ENCODE measurements around a stretch of chr6.

- PRO-cap = no peak
Observed at GRCh38 chr6:10415806-10416762, 1.2 kb upstream of the TFAP2A start.

GRCh38 chr6:10419914-10420447 lies 5.1 kb upstream of the TFAP2A start:
- PRO-cap = no peak

DNA sequence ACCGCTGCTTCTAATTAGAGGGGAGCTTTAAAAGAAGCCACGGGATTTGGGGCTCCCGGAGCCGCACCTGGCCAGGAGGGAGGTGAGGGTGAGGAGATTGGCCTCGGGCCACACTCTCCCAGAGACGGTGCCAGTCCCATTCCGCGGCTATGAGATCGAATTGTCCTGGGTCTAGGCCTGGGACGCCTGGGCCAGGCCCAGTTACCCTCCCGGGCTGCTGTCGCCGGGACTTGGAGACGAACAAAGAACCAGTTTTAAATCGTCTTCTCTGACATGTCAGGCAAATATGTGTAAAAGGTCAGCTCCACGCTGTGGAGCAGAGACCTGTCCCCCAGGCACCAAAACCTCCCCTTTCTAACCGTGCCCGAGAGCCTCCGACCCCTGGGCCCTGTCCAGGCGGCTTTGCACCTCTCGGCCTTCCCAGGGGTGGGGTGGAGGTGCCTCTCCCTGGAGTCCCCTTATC lies 5.6 kb upstream of the TFAP2A start:
- PRO-cap = no peak

DNA sequence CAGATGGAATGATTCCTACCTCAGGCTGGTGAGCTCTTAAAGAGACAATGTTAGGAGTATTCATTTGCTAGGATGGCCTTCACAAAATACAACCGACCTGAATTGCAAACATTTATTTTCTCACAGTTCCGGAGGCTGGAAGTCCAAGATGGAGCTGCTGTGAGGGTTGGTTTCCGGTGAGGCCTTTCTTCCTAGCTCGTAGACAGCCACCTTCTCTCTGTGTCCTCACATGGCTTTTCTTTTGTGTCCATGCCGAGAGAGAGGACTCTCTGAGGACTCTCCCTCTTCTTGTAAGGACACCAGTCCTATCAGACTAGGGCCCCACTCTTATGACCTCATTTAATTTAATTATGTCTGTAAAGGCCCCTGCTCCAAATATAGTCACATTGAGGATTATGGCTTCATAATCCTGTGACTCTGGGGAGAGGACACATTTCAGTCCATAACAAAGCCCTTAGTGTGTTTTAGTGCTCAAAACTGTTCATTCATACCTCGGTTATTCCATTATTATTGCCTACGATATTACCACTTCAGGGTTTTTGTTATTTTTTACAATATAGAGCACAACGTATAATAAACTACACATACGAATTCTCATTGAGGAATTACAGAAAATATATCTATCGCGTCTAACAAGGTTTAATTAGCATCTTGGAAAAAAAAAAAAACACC lies 19.8 kb upstream of the TFAP2A start:
- PRO-cap = no peak

GRCh38 chr6:10518921-10519327 lies 2.2 kb upstream of the GCNT2 start:
- PRO-cap = no peak

- PRO-cap = no peak
Observed at GRCh38 chr6:10586097-10586907, 65.2 kb downstream of the GCNT2 start.

GRCh38 chr6:10719728-10720845 lies 2.8 kb upstream of the TMEM14C start:
- PRO-cap = bidirectional peak, plus-strand start at chr6:10720642, minus-strand start at chr6:10720608

GRCh38 chr6:10901735-10902317 lies 15.0 kb downstream of the SYCP2L start:
- PRO-cap = bidirectional peak, plus-strand start at chr6:10902104, minus-strand start at chr6:10901922

DNA sequence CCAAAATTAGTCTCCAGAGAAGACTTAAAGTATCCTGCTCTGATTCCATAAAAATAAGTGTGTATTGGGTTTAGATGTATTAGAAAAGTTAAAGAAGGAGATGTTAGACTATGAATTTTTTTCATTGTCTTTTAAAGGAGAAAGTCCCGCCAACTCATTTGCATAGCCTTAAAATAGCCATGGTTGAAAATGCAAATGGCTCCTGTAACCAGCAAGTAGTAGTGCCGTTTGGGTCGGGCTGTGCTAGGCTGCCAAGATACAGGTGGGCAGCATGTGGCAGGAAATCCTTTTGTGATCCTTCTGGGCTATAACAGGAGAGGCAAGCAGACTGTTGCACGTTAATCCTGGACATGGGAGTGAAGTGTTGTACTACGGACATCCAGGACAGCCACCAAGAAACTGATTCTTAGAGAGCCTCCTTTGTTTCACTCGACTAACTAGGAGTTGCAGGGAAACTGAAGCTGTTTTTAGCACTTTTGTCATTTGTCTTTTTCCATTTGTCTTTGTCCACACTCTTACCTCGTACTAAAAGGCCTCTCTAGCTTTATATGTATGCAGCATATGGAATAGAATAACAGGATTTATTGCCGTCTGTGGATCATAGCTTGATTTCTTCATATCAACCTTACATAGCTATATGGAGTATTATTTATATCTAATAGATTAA lies 17.8 kb downstream of the ELOVL2 start:
- PRO-cap = no peak

DNA sequence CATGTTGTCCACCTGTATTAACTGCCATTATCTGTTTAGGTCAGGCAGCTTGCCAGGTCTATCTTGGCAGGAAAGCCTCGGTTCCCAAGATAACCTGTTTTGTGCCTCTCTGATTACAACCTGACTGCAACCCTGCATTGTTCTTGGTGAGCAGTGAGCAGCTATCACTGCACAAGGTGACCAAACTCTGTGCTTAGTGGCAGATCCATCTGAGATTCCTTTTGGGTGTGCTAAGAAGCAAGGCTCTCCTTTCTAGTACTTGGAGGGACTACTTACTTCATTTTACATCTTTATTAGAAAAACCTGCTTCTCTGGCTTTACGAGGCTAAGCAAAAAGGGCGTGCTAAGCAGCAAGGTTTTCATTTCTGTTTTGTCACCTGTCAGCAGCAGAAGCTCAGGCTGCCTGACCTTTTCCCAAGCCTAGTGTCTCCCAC lies 23.4 kb upstream of the ELOVL2 start:
- PRO-cap = no peak

GRCh38 chr6:11184863-11185803 lies 47.3 kb downstream of the NEDD9 start:
- PRO-cap = no peak

GRCh38 chr6:11197344-11197767 lies 35.1 kb downstream of the NEDD9 start:
- PRO-cap = no peak

- PRO-cap = no peak
Observed at GRCh38 chr6:11228437-11228835, 4.0 kb downstream of the NEDD9 start.

- PRO-cap = no peak
Observed at GRCh38 chr6:11251381-11252372, 19.2 kb upstream of the NEDD9 start.

DNA sequence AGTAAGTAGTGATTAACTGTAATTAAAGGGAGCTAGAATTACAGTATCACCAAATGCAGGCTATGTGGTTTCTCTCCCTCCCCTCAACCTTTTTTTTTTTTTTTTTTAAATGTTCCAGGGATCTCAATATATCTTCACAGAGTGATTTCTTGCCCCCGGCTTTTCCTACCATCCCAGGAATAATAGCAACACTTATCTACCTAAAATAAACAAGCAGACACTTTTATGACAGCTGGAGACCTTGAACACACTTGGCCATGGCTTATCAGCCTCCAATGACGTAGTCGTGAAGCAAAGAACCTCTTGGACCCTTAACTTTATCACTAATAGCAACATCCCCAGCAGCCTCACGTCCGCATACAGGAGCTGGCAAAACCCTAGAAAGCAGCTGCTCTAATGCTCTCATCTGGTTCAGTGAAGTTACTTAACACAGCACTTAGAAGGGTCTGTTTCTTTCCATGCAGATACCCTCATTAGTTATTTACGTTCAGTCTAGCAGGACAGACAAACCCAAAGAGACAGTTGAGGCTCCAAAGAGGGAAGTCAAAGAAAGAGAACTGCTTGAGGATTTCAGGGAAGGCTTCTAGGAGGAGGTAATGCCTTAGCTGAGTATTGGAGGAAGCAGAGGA lies 37.9 kb upstream of the NEDD9 start:
- PRO-cap = no peak

DNA sequence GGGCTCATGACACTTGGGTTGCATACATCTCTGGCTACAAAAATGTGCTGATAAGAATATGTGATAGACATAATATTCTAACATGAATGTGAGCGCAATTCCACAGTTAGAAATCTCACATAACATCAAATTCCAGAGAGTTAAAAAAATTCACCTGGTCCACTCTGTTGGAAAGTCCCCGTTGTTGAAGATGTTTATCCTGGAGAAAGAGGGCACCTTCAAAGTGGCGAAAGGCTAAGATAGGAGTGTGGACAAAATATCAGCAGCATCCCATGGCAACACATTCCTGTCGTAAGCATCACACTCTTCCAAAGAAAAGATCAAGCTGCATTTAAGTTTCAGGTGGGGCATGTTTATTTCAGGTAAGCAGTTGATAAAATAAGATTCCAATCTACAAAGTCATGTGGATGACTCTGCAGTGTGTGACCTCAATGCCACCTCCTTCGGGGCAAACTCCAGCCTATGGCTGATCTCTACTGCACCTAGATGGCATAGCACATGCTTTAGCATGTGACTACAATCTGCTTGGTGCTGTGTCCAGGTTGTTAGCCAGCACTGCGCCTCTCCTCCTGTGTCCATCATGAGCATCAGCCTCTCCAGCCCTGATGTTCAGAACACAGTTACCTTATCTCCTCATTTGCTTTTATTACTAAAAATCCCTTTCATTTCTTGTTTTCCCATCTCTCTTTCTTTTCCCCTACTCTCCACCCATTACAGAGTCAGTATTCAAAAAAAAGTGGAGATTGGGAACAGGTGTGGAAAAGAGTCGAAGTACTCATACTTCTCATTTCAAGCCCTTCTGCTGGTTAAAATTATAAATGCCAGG lies 111.9 kb upstream of the NEDD9 start:
- PRO-cap = no peak

DNA sequence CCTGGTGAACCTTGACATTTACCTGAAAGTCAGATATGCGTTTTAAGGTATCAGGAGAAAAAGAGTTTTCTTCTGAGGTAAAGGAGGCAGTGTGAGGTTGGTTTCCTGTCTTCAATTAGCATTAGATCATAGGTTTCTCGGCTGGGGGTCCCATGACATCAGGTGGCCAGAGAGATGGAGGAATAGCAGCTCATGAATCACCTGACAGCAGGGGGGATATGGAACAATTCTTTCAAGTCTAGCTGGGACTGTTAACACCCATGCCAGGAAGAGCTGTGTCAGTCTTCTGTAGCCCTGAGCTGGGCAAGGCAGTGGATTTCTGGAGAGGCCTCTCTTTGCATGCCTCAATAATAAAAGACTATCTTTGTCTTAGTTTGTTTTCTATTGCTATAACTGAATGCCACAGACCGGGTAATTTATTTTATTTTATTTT lies 107.9 kb upstream of the TMEM170B start:
- PRO-cap = no peak

GRCh38 chr6:11430022-11430607 lies 107.4 kb upstream of the TMEM170B start:
- PRO-cap = no peak

DNA sequence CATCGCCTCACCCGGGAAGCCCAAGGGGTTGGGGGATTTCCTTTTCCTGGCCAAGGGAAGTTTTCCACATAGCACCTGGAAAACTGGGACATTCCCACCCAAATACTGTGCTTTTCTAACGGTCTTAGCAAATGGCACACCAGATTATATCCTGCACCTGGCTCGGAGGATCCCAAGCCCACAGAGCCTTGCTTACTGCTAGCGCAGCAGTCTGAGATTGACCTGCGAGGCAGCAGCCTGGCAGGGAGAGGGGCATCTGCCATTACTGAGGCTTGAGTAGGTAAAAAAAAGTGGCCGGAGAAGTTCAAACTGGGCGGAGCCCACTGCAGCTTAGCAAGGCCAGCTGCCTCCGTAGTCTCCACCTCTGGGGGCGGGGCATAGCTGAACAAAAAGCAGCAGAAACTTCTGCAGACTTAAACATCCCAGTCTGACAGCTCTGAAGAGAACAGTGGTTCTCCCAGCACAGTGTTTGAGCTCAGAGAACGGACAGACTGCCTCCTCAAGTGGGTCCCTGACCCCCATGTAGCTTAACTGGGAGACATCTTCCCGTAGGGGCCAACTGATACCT lies 85.5 kb upstream of the TMEM170B start:
- PRO-cap = no peak

DNA sequence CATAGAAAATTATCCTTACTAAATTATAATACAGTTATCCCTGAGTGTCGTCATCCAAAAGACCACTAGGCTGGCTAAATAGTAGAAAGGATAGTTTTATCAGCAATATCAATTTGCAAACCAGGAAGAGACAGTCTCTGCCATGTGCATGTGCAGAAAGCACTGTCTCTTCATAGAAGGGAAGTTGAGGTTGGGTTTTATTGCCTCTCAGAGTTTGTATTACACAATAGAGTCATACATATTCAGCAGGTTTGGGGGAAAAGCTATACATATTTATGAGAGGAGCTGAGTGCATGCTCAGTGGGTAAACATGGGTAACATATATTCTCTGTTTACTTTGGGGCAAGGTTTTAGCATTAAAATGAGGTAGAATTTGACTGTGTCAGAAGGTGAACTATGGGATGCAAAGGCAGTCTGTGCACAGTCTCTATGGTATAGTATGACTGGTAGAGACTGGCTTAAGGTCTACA lies 14.9 kb downstream of the TMEM170B start:
- PRO-cap = no peak

All from NALM6 (cell line).